Neuron (in vitro differentiated cells): ENCODE data around the genes PLSCR1, GYG1 and HLTF.

DNA sequence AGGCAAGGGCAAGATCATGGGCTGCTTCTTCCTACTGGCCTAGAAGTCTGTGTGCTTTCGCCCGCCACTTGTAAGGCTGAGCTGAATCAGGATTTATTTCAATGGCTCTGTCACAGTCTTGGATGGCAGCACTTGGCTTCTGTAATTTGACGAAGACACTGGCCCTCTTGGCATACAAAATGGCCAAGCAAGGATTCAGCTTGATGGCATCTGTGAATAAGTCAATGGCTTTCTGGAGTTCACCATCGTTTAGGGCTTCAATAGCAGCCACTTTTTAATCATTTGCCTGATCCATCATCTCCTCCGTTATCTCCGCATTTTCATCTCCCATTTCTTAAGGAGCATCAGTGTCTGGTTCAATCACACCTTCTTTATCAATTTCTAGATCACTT is 330.7 kb downstream of the SLC9A9 start:
- PRO-cap = no peak

DNA sequence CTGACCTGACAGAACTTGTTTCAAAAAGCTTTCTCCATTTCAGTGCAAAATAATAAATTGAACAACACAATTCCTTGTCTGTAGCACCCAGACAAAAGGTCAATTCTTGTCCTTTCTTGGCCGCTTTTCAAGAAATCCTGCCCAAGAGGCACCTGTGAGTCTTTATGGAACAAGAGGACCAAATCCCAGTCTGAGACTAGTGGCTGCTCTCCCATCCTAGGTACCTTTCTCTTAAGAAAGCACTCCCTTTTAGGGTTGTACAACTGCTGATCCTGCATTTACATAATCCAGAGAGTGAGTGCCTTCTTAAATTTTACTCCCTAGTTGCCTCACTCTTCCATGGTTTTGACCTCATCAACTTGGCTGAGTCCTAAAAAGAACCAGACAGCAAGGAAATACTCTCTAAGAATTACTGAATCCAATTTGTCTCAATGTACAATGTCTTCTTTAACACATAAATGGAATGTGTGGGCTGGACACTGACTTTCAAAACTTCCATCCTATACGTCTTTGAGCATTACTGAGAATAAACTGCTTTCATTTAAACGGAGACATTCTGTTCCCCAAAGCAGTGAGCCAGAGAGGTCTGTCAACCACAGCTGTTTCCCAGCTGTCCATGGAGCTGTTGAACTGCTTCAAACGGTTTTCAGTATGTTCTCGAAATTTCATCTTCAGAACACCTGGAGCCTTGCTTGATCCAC is 179.3 kb downstream of the SLC9A9 start:
- PRO-cap = no peak

GRCh38 chr3:145409602-145410152 is 751.3 kb downstream of the PLOD2 start:
- PRO-cap = no peak

- PRO-cap = no peak
Measured at GRCh38 chr3:146152546-146153449, 8.2 kb downstream of the PLOD2 start.

- PRO-cap = no peak
Measured at GRCh38 chr3:146158950-146159606, 1.9 kb downstream of the PLOD2 start.

- PRO-cap = no peak
Measured at GRCh38 chr3:146165522-146166020, 4.6 kb upstream of the PLOD2 start.

DNA sequence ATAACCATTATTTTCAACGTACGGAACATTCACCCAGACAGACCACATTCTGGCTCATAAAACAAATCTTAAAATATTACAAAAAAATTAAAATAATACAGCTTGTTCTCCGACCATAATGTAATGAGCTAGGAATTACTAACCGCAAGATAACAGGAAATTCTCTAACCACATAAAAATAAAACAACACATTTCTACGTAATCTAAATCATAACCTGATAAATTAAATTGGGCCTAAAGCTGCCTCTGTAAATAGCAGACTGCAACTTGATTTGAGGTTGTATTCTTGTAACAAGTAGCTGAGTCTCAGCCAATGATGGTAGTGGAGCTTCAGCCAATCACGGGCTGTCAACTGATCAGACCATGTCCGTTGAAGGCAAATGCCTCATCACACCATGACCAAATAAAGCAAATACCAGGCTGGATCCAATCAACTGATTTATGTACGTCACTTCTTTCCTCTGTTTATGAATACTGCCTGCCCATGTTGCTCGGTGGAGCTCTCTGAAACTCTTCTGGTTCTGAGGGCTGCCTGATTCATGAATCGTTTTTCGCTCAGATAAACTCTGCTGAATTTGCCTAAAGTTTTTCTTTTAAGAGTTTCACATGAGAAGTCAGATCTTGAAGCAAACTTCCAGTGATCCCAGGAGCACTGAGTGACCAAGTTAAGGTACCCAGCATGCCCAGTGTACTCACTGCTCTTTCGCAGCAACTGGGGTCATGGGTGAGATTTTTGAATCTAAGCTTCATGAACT is 9.0 kb downstream of the PLSCR4 start:
- PRO-cap = no peak

DNA sequence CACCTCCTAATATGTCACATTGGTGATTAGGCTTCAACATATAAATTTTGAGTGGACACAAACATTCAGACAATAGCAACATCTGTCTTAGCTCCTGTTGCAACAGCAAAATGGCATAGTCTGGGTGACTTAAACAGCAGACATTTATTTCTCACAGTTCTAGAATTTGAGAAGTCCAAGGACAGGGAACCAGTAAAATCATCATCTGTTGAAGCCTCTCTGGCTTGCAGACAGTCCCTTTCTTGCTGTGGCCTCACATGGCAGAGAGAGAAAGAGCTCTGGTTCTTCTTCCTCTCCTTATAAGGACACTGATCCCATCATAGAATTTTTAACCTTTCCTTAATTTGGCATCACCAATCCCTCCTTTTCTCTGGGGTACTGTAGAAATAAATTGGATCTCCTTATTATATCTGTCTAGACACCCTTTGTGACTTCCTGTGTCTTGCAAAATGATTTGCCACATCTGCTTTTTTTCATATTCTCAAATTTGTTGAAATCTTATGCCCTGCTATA is 3.4 kb upstream of the PLSCR2 start:
- PRO-cap = no peak

GRCh38 chr3:146541873-146542668 is 2.3 kb downstream of the PLSCR1 start:
- PRO-cap = no peak

DNA sequence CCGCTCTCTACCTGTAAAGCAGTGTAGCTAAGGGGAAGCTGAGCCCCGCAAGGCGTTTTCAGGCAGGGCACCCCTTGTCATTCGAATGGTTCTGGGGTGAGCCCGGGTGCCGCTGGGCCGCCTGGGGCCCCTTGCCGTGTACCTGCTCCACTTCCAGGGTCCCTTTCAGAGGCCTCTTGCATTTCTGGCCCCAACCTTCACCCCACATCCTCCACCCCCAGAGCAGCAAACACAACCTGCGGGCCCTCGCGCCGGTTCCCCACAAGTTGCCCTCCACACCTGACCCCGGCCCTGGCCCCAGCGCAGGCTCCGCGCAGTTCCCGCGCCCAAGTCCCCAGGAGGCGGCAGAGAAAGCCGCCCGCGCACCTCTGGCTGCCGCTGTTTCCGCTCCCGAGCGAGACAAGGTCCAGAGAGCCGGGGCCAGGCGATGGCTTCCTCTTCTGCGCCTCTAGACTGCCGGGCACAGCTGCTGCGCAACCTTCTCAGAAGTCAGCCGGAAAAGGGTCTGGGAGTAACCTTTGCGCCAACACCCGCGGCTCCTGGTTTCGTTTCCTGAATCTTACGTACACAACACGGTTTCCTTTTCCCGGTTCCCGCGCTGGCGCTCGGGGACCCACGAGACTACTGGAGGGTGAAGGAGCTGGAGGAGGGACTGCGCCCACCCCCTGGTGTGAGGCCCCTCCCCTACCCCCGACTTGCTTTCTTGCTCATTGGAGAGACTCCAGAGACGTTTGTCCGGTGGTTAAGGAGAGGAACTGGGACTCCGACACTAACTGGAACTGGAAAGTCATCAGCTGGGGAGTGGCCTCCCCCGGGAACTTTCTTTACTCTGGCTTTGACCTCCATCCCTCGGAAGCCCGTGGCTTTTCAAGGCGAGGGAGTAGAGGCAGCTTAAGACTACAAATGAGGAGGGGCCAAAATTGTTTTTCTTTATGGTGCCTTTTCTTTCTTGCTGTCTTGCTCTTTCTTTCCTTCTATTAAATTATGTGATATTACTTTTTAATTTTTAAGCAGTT is at the start of gene PLSCR1:
Gene PLSCR1 (minus strand): TSS at position 507 of the 1,016 bp plus-strand sequence.
- PRO-cap = bidirectional peak, plus-strand start at position 485 of the sequence, minus-strand start at position 455 of the sequence; bidirectional peak, plus-strand start at position 724 of the sequence, minus-strand start at position 626 of the sequence

DNA sequence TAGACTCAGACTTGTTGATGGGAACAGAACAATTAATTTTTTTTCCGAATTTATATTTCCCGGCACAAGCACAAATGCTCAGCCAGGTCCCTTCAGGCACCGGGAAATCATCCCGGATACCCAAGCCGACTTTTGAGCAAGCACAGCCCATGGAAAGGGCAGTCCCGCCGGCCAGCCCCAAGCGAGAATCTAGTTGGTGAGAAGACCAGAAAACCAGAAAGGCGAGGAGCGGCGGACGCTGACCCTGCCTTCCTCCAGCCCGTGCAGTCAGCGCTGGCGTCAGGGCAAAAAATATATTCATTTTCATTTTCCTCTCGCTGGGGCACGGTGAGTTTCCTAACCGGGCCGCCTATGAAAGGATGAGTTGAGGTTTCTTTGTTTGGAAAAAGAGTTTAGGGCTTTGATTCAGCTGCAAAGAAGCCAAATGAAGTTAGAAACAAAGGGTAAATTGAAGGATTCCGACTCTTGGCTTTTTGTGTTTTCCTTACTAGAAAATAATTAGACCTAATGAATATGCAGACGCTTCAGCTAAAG is 883 bp upstream of the ZIC4 start:
- PRO-cap = no peak

DNA sequence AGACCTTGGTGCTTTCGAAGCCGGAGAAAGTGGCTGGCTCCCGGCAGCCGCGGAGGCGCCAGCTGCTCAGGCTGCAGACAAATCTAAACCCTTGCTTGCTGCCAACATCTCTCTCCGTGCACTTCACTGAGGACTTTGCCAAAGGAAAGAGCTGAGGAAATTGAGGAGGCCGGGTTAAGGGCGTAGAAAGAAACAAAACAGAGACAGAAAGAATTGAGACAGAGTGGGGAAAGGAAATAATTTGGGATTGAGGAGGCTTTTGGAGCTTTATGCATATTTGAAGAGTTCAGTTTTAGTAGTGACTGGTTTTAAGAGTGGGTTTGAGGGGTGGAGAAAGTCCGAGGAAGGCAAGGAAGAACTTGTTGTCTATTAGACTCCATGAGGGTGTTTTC is 2.2 kb downstream of the ZIC1 start:
- PRO-cap = no peak

GRCh38 chr3:147424266-147424737 is 15.1 kb downstream of the ZIC1 start:
- PRO-cap = no peak

GRCh38 chr3:148729518-148729996 is 31.9 kb downstream of the AGTR1 start:
- PRO-cap = no peak

GRCh38 chr3:148991121-148991684 is at the start of gene GYG1:
GYG1 (plus strand) TSS chr3:148991540.
- PRO-cap = bidirectional peak, plus-strand start at chr3:148991312, minus-strand start at chr3:148991388; bidirectional peak, plus-strand start at chr3:148991540, minus-strand start at chr3:148991739

DNA sequence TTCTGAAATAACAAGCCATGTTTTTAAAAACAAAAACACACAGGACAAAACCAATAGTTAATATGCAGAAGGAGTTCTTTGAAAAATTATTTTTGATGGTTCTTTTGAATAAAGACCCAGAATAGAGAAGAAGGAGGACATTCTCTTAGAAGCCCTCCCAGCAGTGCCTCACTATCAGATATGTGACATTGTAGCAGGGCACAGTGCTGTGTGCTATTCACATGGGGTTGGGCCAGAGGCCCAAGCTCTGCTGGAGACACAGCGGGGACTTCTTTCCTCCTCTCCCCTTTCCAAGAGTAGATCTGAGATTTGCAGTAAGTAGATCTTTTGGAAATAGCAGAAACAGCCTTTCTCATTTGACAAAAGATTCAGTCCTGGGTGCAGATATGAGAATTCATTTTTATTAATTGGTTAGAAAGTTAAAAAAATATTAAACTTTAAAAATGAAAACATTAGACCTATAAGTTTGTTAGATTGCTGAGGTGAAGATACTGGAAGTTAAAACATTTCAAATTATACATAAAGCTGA is 6.3 kb downstream of the GYG1 start:
- PRO-cap = no peak

DNA sequence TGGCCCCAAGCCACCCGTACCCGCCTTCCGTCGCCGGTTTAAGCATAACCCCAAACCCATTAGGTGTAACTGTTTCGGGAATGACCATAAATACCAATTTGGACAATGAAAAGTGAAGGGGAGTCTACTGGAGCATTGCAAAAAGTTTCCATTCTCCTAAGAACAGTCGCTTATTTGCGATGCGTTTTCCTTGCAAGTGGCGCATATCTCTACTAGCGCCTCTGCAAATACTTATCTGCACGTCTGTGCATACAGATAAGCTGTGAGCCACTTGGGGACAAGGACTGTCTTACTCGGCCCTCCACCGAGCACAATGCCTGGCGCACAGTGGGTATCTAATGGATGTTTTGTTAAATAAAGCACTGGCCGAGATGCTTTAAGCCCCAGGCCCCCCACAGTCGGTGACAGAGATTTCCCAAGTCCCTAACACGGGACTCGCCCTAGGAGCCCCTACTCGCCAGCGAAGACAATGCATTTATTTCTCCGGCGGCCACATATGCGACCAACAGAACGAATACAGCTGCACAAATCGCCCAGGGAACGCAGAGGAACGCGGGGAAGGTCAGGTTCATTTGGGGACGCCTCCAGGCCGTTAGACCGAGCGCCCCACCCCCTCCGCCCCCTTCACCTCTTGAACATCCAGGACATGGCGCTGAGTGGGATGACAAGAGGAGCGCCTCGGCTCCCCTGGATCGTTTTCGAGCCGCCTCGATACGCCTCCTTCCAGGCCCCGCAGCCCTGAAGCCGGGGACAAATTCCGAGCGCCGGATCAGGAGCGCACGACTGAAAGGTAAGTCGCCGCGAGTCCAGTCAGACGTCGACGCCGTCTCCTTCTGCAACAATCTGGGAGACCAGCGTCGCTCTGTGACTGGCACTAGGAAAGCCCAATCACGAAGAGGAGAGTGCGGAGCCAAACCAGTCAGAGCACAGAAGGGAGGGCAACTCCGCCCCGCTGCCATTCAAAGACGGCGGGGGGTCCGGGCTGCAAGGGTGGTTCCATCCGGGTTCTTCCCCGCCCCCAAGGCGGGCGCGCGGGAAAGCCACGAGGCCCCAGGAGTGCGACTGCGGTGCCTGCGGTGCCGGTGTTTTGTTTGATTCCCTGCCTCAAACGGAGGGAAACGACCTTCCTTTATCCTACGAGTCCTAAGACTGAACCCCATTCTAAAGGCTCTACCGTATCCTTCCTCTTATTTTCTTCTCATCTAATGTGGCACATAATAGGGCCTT is at the start of gene HLTF:
Gene HLTF (minus strand): TSS at position 845 of the 1,227 bp plus-strand sequence.
- PRO-cap = bidirectional peak, plus-strand start at position 1,053 of the sequence, minus-strand start at position 866 of the sequence

GRCh38 chr3:149179855-149180616 is 41.6 kb downstream of the CP start:
- PRO-cap = no peak

- PRO-cap = no peak
Measured at GRCh38 chr3:149207258-149207827, 14.3 kb downstream of the CP start.

GRCh38 chr3:149209798-149210353 is 11.8 kb downstream of the CP start:
- PRO-cap = no peak